Measurements from ENCODE around the genes ZNF783 and ZNF777.

- PRO-cap, 10 experiments, result no peak in any of the 10 experiments
Measured at GRCh38 chr7:148883967-148884137, 239 bp downstream of the EZH2 start.

DNA sequence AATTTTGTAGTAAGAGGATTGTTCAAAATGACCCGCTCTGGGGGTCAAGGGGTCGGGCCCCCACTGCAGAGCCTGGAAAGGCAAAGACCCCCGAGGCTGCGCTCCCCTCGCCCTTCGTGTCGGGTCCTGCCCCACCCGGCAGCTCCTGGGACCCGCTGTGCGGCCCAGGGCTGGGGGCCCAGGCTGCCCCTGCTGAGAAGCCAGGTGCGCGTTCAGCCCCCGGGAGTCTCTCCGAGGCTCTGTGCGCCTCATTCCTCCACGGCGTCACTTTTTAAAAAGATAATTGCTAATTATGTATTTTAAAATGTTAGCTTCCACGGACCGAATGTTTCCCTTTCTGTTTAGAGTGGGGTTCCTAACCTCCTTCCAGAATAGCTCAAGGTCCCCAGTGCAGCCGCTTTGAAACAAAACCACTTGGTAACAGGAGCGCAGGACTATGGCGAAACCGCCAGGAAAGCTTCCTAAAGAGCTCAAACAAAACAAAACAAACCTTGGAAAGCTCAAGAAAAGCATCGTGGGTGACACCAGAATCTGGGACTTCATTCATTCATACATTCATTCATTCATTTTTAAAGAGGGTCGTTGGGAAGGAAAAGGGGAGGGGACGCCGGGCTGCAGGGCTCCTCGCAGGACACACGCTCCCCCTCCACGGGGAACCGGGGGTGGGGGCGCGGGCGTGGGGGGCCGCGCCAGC lies 45.6 kb downstream of the PDIA4 start:
- PRO-cap, 10 experiments, result no peak in any of the 10 experiments

DNA sequence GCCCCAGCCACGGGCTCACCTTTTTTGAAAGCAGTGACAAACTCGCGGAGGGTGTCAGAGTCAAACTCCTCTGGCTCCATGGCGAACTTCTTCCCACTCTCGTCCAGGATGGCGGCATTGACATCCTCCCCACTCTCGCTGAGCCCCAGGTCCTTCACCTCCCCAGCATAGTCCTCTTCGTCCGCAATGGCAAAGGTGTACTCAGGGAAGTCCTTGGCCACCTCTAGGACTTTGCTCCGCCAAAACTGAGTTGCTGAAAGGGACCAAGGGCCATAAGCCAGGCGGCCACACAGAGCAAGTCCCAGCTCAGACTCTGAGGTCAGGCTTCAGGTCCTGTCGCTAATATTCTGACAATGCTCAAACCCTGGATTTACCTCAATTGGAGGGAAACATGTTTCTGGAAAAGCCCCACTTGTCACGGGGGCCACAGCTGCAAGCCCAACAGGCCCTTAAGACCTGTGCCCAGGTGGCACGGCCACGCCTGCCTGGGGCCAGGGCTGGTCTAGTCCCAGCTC lies 23.1 kb downstream of the PDIA4 start:
- PRO-cap, 10 experiments, result no peak in any of the 10 experiments

DNA sequence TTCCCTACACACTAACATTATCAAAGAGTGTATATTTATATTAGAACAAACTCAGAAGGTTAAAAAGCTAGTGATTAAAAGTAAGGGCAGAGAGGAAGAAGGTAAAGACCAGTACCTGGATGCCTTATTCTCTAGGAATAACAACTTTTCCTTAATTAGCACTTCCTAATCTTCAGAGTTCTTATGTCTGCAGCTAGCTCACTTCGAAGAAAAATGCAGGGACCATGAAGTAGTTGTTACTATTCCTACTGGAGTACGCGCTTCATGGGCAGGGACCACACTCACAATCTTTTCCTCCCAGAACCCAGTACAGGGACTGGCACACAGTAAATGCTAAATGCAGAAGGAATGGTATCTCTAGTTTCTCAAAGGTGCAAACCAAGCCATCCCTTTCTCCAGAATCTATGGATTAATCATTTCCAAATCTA lies 875 bp downstream of the PDIA4 start:
- PRO-cap, 10 experiments, result no peak in any of the 10 experiments

DNA sequence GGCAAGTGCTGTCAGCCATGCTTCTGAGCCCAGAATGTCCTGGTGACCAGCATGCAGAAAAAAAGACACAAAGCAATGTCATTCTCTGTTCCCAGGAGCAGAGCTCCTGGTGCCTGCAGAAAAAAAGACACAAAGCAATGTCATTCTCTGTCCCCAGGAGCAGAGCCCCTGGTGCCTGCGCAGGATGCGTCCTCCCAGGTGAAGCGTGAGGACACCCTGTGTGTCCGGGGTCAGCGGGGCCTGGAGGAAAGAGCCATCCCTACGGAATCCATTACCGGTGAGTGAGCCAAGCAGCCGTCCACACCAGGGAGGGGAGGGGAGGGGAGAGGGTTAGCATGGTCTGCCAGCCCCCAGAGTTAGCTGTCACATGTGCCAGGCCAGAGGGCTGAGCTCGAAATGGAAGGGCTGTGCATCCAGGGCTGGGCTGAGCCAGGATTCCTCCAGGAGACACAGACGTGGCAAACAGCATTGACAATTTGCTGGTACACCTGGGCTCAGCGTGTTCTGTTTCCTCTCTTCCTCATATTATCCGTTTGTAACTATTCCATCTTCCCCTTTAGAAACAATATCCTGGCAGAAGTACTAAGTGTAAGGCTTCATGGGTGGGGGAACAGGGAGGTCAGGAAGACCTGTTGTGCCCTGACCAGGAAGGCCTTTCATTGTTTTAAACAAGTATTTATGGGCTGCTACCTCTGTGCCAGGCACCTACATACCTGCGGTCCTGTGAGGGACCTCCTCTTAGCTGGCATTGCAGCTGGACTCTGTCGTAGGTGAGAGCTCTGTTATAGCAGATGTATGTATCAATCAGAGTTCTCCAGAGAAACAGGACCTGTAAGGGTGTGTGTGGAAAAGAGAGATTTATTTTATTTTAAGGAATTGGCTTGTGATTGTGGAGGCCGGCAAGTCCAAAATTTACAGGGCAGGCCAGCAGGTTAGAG lies 15.4 kb downstream of the ZNF282 start:
- PRO-cap, 10 experiments, result no peak in any of the 10 experiments

- PRO-cap, 10 experiments, result peak in 1 of 10 experiments; most common plus-strand start chr7:149228994 (in 1)
Measured at GRCh38 chr7:149228607-149229088, 10.8 kb upstream of the ZNF212 start.

DNA sequence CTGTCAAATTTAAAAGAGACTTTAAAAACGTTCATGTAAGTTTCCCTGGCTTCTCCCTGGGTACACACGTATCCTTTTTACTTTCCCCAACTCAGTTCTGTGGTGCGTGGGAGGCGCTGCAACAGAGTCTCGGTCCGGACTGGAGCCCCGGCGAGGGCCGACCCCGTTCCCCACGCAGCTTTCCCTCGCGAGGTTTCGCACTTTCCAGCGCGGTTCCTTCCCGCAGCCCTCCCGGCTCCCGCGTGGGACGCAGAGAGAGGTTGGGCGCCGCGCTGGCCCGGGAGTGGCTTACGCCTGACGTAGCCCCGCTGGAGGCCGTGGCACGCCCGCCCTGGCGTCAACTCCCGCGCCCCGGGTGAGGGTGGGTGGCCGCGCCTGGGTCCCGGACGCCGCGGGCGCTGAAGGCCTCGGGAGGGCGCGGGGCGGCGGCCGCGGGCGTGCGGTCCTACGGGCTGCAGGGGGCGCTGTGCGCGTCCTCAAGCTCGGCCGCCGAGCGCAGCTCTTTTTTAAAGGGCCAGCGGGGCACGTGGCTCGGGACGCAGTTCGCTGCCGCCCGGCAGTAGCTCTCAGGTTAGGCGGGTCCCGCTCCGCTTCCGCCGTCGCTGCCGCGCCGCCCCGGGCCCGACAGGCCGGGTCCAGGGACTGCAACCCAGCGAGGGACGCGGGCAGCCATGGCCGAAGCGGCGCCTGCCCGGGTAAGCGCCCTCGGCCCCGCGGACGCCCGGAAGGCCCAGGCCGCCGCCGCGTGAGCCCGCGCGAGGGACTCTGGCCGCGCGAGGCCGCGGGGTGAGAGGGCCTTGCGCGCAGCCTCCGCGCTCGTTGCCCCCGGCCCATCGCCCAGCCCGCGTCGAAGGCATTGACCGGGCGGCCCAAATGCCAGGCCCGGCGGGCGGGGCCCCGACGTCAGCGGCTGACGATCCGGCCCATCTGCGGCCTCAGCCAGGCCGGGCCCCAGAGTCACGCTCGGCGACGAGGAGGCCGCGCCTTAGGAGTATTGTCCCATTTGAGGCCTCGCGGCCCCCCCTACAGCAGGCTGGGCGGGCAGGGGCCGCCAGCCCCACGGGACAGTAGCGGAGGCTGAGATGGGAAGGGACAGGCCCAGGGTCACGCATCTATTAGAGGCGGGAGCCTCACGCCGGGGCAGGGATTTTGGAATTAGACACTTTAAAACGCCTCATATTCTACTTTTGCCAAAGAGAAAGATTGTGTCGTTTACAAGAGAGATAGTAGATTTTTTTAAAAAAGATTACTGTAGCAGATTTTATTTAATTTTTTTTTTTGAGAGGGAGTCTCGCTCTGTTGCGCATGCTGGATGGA lies at the start of gene ZNF783:
ZNF783 (plus strand) TSS at position 534 of the 1,317 bp plus-strand sequence.
- PRO-cap, 10 experiments, result peak in 10 of 10 experiments; most common plus-strand start position 954 of the sequence (in 8); most common minus-strand start position 255 of the sequence (in 5)

- PRO-cap, 10 experiments, result peak in 1 of 10 experiments; most common plus-strand start chr7:149285883 (in 1); most common minus-strand start chr7:149285814 (in 1)
Measured at GRCh38 chr7:149285621-149286184, 23.7 kb downstream of the ZNF783 start.

DNA sequence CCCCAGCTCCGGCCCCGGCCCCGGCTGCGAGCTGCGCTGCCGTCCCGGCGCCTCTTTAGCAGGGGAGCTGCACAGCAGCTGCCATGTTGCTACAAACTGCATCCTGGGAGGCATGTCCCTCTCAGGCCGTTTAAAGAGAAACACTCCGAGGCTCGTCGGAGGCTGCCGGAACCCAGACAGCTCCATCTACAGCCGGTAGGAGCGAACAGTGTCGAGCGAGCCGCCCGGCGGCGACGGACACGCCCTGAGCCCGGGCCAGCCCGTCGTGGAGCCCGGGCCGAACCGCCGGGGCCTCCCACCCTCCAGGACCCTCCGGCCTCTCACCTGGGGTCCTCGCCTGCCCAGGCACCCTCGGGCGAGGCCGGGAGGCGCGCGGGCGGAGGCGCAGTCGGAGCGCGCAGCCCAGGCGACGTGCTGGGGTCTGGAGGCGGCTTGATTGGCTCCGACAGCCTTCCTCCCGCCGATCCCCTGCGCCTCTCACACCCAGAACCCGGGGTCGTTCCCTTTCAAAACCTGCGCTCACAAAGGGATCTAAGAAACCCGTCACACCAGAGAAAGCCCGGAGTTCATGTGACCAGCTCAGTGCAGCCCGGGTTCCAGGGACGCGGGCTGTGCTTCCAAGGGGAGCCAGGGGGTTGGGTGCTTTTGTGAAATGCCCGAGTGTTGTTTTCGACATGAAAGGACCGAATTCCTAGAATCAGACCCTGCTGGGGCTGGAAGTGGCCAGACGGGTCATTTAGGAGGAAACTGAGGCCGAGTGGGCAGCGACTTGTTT lies at the start of gene ZNF777:
ZNF777 (minus strand) TSS at position 572 of the 775 bp plus-strand sequence.
- PRO-cap, 10 experiments, result peak in 9 of 10 experiments; most common plus-strand start position 208 of the sequence (in 3); most common minus-strand start position 178 of the sequence (in 9)

- PRO-cap, 10 experiments, result no peak in any of the 10 experiments
Measured at GRCh38 chr7:149543811-149544697, 46.4 kb upstream of the ZNF746 start.

- PRO-cap, 10 experiments, result no peak in any of the 10 experiments
Measured at GRCh38 chr7:149546369-149546809, 48.8 kb upstream of the ZNF746 start.

GRCh38 chr7:149569324-149570036 lies 71.9 kb upstream of the ZNF746 start:
- PRO-cap, 10 experiments, result no peak in any of the 10 experiments

GRCh38 chr7:149596643-149597429 lies 99.2 kb upstream of the ZNF746 start:
- PRO-cap, 10 experiments, result no peak in any of the 10 experiments

DNA sequence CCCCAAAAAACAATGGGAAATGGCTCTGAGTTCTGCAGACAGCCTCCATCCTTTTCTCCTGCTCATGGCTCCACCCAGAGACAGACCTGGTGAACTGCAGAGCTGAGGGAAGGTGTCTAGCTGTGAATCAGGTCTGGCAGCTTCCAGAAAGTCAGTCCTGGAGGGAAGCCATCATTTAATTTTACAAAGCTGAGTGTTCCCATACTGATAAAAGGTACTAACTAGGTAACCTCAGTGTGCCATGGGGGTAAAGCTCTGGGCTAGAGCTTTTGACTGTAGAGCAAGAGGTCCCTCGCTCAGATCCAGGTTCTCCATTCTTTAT lies 101.4 kb upstream of the ZNF746 start:
- PRO-cap, 10 experiments, result peak in 3 of 10 experiments; most common plus-strand start position 146 of the sequence (in 3); most common minus-strand start position 53 of the sequence (in 1)

DNA sequence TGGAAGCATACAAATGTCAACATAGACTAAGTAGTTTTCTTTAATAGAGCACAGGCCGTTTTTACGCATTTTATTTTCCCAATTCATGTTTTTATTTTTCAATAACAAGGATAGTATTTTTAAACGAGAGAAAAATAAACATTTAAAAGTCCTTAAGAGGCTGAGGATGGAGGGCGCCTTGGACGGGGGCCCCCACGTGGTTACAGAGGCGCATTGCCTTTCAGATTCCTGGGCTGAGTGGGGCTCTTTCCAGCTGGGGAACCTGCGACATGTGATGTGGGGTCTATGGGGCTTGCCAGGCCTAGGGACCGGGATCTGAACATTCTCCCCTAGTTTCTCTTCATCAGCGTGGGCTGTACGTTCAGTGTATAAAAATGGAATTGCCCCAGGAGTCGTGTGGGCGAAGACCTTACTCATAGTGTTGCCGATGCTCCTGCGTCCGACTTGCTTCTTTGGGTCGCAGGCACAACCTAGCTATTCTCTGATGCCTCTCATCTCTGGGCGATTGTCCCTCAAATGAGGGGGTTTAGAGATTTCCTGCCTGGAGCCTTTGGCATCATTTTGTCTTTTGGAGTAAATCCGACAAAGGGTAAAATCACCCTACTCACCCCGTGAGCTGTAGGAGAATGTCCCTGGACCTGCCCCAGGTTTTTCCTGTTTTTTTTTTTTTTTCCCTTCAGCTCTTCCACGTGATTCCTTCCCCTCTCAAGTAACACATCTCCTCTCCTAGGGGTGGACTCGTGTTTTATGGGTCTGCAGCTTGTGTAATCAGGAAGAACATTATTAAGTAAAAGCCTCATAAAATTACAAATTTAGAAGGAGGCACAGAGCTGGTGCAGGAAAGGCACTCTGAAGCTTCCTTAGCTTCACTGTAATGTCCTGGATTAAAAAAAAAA lies 89.0 kb upstream of the KRBA1 start:
- PRO-cap, 10 experiments, result peak in 3 of 10 experiments; most common plus-strand start position 815 of the sequence (in 2); most common minus-strand start position 628 of the sequence (in 3)

DNA sequence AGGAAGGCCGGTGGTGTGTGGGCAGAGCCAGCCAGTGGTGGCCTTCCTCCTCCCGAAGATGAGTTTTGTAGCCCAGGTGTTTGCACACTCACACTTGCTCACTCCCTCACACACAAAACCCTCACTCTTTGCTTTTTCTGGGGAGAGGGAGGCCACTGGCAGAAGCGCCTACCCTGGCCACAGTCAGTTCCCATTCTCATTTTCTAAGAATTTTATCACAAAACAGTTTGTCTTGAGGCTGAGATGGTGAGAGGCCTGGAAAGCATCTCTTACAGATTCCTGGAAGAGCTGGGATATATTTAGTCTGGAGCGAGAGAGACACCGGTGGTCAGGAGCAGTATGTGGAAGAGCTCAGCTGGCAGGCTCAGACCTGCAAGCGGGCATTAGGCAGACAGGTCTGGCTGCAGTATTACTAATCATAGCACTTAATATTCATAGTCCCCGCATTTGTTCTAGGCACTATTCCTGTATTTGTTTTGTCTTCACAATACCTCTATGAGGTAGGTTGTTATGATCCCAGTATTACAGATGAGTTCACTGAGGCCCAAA lies 1.7 kb downstream of the KRBA1 start:
- PRO-cap, 10 experiments, result no peak in any of the 10 experiments

DNA sequence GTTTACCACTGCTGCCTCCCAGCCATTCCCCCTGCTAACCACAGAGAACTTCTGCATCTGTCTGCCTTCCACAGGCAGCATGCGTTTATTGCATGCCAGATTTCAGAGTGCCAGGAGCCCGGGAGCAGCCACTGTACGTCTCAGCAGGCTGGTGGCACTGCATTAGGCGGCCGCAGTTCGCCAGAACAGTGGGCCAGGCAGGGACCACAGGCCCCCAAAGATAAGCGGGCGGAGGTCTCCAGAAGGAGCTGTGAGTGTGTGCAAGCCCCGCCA lies 26.9 kb downstream of the KRBA1 start:
- PRO-cap, 10 experiments, result peak in 9 of 10 experiments; most common plus-strand start position 98 of the sequence (in 9)

DNA sequence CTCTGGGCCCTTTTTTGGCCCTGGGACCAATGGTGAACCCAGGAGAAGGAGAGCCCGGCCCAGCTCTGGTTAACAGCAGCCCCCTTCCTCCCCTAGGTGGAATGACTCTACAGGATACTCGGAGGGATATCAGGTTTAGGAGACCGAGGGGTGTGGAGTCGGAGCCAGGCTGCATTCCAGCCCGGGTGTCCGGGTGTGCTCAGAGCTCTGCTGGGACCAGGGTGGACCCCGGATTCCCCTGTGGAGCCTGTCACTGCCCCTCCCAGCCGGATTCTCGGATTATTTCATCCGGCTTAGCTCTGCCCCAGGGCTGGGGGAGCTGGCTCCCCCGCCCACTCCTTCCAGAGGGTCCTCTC lies 1.4 kb upstream of the ZNF467 start:
- PRO-cap, 10 experiments, result peak in 1 of 10 experiments; most common plus-strand start position 75 of the sequence (in 1)

DNA sequence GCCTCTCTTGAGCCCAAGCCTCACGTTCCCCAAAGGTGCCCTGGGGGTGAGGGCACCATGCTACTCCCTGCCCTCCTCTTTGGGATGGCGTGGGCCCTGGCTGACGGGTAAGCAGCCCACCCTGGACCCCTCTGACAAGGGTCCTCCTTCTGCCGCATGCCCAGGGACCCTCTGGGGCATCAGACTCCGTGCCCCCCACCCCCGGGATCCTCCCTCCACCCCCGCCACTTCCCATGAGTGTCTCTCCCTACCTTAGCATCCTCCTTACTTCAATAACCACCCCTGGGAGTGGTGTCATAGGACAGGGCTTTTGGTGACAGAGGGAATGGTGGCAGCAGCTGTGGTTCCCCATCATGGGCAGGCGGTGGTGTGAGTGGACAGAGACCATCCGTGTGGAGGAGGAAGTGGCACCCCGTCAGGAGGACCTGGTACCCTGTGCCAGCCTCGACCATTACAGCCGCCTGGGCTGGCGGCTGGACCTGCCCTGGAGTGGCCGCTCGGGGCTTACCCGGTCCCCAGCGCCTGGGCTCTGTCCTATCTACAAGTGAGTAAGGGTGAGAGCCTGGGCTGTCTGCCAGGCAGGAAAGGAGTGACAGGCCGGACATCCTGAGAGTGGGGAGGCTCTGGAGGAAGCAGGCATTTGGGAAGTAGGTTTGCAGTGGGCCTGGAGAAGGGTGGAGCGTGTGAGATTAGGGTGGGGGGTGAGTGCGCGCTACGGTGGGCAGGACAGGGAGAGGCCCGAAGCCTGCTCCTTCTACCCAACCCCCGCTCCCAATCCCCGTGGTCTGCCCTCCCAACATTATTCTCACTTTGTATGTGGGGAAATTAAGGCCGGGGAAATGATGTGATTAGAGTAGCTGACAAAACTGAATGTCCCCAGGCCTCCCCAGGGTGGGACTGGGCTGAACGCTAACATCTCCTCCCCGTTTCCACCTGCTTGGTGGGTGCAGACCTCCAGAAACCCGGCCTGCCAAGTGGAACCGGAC lies 2.9 kb upstream of the ZNF467 start:
- PRO-cap, 10 experiments, result peak in 1 of 10 experiments; most common plus-strand start position 572 of the sequence (in 1); most common minus-strand start position 481 of the sequence (in 1)

DNA sequence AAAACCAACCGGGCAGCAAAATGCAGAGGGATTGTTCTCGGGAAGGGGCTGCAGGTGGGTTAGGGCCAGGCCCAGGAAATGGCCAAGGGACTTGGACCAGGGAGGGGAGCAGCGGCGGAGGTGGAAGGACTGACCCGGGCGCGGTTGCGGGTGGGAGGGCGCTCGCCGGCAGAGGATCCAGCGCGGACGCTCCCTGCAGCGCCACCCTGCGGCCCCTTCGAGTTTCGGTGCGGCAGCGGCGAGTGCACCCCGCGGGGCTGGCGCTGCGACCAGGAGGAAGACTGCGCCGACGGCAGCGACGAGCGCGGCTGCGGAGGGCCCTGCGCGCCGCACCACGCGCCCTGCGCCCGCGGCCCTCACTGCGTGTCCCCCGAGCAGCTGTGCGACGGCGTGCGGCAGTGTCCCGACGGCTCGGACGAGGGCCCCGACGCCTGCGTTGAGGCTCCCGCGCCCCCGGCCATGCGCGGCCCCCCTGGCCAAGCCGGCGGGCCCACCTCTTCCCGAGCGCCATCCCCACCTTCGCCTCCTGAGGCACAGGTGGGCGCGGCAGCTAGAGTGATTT lies 16.8 kb upstream of the ZNF467 start:
- PRO-cap, 10 experiments, result no peak in any of the 10 experiments

Data from Metastatic Breast Carcinoma in the Brain (tissue), 10 donors.